Osteocyte (in vitro differentiated cells): ENCODE data around the genes RPL36A and TCEAL5.

- PRO-cap = bidirectional peak, plus-strand start at chrX:101391015, minus-strand start at chrX:101390889
Observed at GRCh38 chrX:101390381-101391578, at the start of gene RPL36A. TSS of gene RPL36A (plus strand) at chrX:101391011.

GRCh38 chrX:101415345-101416192, 7.5 kb downstream of the HNRNPH2 start:
- PRO-cap = unidirectional peak, plus-strand start at chrX:101415768

DNA sequence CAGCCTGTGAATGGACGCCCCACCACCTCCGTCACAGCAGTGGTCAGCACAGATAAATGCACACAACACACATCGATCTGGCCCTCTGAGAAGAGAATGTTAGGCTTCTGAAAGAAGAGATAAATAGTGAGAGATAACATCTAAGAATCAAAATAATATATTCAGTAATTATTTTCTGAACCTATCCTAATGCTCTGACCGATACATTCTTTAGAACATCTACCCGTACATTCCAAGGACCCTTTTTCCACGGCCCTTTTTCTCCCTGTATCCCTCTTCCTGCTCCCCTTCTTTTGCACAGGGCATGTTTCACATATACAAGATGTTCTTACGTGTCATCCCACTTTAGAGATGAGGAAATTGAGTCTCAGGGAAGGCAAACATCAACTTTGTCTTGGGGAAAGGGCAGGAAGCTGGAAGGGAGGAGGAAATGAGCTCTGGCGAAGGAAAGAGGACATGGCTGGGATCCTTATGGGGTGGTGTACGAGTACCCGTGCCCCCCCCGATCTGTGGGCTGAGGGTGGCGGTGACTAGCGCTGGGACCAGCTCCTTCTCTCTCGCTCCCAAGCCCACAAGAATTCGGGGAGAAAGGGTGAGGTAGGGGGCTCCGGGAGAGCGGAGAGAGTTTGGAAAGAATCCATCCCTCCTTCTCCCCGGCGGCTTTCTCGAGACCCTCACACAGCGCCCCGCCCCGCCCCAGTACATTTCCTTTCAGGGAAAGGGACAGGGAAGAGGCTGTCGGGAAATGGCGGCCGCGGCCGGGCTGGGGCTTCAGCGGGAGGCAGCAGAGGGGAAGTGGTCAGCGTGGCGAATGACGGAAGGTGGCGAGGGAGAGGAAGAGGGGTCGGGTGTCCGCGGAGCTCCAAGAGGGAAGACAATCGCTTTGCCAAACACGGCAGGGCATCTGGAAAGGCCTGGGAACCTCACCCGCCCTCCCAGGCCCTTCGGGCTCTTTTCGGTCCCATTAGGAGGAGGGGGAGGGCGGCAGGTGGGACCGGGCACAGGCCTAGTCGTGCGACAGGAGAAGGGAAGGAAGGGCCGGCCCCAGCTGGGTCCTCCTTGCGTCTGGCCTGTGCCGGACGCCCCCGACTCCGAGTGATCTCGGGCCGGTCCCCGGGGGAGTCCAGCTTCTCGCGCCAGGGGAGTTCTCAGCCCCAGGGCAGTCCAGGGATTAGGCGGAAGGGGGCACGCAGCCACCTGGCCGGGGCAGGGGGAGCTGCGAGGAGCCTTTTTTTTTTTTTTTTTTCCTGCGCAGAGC, 10.0 kb downstream of the HNRNPH2 start:
- PRO-cap = bidirectional peak, plus-strand start at position 512 of the sequence, minus-strand start at position 446 of the sequence; bidirectional peak, plus-strand start at position 714 of the sequence, minus-strand start at position 813 of the sequence; unidirectional peak, minus-strand start at position 1,097 of the sequence

GRCh38 chrX:102651649-102651954, 319 bp downstream of the GPRASP1 start:
- PRO-cap = no peak

- PRO-cap = no peak
Observed at GRCh38 chrX:102815087-102815846, 94.7 kb downstream of the GPRASP3 start.

- PRO-cap = no peak
Observed at GRCh38 chrX:103275941-103276388, 585 bp downstream of the TCEAL5 start.

DNA sequence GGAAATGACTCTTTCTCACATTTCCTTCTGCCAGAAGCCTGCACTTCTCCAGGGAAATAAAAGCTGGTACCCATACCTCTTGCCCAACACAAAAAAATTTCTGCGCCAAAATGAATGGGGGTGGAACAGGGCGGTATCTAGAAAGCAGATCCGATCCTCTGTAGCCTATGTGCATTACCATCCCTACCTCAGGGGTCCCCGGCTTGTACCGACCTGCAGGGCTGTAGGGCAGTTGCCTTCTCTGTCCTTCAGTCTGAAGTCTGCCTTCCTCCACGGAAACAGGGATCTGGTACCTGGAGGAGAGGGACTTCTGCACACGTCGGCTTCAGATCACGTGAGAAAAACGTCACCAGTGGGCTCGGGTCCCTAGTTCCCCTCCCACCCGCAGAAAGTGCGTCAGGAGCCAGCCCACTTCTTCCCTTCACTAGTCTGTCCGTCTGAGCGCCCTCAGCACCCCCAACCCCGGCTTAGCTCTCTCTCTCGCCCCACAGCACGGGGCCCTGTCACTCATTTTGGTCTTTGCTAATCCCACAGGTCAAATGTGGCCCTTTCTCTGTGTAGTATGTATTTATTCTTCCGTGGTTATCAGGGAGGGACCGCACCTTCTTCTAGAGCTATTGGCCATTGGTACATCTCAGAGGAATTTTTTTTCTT, at the start of gene TCEAL5:
TCEAL5 (minus strand) TSS at position 291 of the 654 bp plus-strand sequence.
- PRO-cap = no peak

DNA sequence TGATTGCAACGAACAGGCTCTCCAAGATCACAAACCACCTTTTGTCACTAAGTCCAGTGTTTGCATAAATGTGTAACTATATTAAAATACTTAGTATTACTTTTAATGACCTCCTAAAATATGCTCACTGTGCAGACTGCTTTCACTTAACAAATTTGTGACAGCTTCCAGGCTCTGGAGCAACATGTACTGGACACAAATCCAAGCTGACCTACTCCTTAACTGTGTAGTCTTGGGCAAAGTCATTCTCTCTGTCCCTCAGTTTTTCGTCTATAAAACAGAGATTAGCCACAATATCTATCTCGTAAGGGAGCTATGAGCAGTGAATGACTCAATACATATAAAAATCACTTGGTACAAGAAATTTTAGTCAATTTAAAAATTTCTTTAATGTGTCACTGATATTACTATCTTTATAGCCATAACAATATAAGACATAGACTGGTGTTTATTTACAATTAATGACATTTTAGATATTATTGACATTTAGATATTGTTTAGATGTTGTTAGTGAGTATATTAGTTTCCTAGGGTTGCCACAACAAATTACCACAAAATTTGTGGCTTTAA, 20.5 kb upstream of the RAB40A start:
- PRO-cap = no peak

DNA sequence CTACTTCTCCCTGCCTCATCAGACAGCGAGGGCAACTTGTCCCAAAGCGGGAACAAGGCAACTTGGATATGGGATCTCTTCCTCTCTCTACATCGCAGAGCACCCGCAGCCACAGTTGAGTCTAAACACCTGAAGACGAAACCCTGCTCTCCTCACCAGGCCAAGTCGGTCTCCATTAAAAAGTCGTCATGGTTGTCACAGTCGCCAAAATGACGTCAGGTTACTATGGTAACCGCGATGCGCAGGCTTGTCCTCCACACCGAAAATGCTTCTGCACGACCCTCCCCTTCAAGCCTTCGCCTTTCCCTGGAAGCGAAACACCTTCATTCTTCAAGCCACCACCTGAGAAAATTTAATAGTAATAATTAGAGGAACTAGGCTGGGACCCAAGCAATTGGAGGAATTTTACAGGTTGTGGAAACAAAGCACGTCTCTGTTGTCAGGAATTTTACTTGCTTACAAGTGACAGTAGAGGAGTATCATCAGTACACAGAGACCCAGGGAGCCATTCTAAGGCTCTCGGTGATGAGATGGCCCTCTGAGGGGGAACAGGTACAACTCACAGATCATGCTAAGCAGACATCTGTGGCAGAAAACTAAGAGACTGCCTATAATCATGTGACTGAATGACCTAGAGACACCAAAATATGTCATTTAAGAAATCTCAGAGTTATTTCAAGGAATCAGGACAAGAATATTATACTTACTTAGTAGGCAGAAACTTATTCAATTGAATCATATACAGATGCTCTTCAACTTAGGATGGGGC, 30.4 kb upstream of the TCEAL4 start:
- PRO-cap = bidirectional peak, plus-strand start at position 257 of the sequence, minus-strand start at position 182 of the sequence

GRCh38 chrX:103629217-103630569, 918 bp downstream of the TCEAL1 start:
- PRO-cap = bidirectional peak, plus-strand start at chrX:103629505, minus-strand start at chrX:103629398; bidirectional peak, plus-strand start at chrX:103629734, minus-strand start at chrX:103629658; bidirectional peak, plus-strand start at chrX:103630280, minus-strand start at chrX:103630117

DNA sequence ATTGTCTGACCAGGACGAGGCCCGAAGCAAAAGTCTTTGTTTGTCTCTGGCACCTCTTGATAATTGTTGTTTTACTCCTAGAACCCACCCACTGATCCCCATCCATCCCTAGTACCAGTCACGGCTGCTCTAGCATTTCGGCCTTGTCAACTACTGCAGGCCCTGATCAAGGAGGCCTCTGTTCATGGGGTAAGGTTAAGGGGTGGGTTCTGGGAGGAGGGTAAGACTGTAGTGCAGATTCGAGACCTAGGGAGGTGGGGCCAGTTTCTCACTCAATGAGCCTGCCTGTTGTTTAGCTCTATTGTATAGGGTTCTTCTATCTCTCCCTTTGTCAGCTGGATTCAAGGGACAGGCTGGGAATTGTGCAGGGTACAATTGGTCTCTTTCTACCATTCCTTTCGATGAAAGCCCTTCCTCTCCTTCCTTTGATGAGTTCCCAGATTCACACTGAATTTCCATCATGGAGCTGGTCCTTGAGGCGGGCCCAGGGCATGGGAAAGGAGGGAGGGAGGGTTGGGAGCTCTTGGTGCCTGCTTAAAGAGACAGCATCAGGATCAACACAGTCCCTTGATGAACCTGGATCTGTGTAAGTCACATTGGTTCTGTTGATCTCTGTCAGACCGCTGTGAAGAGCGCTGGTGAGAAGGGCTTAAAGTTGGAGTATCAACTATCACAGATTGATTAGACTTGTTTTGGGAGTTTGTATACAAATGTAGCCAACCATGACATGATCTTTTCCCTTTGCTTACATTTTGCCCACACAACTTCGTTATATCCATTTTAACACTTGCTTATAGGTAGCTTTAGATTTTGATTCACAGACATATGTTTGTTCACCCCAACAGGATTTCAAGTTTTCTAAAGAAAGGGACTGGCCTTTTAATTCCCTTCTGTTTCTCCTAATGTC, 4.3 kb downstream of the PLP1 start:
- PRO-cap = no peak

GRCh38 chrX:104909436-104910081, 310.9 kb downstream of the TEX13A start:
- PRO-cap = no peak

DNA sequence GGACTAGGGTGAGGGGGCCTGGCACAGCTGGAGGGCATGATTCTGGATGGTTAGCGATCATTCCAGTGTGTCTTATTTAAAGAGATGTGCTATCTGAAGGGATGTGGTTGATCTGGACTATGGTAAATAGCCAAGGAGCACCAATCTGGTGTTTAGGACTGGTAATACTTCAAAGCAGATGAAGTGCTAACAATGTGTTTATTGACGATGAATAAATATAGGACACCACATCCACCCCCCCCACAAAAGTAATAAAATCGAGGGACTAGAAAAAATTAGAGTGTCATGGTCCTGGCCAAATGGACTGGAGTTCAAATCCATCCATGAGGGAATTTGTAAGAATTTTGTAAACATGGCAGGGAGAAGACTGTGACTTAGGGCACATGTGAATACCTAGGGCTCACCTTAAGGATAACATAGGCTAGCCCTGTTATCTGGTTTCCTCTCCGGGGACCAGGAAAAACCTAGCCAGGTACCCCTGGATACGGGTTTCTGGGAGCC, 126.0 kb upstream of the NRK start:
- PRO-cap = no peak

DNA sequence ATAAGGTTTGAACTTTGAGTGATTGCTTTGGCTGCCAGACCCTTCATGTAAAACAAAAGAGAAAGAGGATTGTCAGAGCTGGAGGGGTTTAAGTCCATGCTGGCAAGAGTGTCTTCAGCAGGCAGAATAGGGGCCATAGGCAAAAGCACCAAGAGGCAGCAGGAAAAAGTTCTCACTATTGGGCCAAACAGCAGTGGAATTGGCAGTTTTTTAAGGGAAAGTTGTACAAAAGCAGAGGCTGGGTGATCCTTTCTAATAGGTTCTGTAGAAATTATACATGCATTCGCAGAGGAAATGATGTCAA, 305 bp upstream of the SERPINA7 start:
- PRO-cap = no peak

DNA sequence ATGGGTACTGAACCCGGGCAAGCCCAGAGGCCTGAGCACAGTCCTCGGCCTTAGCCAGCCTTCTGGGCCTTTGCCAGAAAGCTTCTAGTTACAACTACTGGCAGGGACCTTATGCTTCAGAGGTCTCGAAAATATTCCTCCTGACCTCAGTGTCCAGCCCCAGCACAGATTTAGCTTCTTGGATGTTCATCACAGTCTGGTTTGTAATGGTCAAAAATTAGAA, 998 bp upstream of the RIPPLY1 start:
- PRO-cap = no peak

GRCh38 chrX:107654671-107655690, 26.7 kb downstream of the PRPS1 start:
- PRO-cap = no peak

DNA sequence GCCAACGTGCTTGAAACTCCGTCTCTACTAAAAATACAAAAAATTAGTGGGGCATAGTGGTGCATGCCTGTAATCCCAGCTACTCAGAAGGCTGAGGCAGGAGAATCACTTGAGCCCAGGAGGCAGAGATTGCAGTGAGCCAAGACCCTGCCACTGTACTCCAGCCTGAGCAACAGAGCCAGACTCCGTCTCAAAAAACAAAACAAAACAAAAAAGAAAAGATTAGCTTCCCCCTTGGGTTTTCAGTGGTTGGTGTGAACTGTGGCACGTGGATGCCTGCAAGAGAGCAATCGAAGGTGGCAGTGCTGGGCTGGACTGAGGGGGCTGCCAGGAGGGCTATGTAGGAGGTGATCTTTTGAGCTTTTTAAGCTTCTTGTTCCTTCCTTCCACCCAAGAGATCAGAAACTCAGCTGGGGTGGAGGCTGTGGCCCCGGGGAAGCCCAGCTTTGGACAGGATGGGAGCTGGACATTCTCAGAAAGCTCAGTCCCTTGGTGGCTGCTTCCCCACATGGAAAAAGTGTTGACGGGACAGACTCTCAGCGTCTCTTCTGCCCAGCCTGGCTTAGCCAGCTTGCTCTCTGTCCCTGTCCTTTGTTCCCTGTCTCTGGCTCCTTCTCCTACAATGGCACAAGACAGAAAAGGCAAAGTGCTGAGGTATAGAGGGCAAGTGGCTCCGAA, 49.6 kb downstream of the PRPS1 start:
- PRO-cap = no peak

GRCh38 chrX:107683024-107683537, 54.8 kb downstream of the PRPS1 start:
- PRO-cap = no peak

- PRO-cap = bidirectional peak, plus-strand start at chrX:107711302, minus-strand start at chrX:107711107
Observed at GRCh38 chrX:107710347-107711682, 64.8 kb downstream of the TSC22D3 start.

GRCh38 chrX:107748505-107748945, 27.1 kb downstream of the TSC22D3 start:
- PRO-cap = no peak